HL-60 (cell line): ENCODE results near the gene KSR2.

GRCh38 chr12:117090840-117091349 lies 8.3 kb downstream of the TESC start:
- RRBS = no CpG with 5 or more reads among the region's 8 CpGs

DNA sequence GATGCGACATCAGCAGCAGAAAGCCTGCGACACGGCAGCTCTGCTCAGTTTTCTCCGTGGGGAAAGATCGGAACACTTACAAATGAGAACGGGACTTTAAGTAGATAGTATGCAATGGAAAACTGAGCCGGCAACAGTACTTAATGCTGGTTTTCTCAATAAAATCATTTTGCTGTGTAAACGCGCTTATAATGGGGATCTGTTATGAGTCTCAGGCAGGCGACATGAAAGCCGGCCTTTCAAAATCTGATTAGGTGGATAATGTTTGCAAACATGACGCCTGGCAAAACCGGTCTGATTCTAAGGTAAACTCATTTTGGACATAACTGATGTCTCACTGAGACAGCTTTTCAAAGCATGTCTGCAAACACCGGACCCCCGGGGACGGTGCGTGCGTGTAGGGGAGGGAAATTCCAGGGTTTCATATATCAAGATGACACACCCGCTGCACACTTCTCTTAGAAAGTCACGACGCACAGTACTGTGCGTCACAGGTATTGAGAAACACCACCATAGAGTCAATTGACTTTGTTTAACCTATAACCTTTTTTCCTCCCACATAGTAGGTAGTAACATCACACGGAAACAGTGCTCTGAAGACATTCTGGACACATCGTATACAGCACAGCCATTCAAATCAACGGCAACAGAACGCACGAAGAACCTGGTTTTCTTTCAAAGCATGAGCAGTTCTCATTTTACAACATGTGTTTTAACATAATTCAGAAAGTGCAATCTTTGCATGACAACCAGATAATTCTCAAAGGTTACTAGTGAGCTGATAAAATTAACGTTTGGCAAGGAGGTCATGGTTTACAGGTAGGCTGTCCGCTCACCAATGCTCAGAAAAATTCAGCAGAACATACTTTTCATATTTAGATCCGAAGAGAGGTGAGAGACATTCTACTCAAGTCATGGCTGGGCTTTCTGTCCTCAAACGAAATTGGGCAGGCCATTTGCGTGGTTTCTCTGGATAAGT lies 43.9 kb upstream of the TESC start:
- RRBS = 90% methylated on average over 1 of the region's 32 CpGs

DNA sequence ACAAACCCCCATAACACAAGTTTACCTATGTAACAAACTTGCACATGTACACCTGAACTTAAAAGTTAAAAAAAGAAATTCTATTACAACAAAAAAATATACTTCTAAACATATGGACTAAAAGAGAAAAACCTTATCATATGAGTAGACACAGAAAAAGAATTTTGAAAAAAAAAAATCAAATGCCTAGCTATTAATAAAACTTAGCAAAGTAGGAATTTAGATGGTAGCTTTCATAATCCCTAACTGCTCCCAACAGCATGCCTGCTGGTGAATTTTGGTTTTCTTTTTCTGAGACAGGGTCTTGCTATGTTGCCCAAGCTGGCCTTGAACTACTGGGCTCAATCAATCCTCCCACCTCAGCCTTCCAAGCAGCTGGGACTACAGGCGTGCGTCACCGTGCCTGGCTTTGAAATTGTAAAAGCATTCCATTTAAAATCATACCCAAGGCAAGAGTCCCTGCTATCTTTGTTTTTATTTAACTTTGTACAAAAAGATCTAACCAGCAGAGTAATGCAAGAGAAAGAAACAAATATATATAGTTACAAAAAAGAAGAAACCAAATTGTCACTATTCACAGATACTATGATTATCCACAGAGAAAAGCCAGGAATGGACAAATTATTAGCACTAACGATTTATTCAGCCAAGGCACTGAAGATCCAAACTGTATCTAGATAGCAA lies 20.7 kb downstream of the FBXO21 start:
- RRBS = no CpG with 5 or more reads among the region's 4 CpGs

- RRBS = 18% methylated on average over 55 of the region's 94 CpGs
Measured at GRCh38 chr12:117968742-117969832, at the start of gene KSR2. Gene KSR2, minus strand, starts transcription at chr12:117968990.

- RRBS = no CpG with 5 or more reads among the region's 6 CpGs
Measured at GRCh38 chr12:118068384-118069189, 7.6 kb upstream of the WSB2 start.

GRCh38 chr12:118101976-118102636 lies 1.7 kb downstream of the VSIG10 start:
- RRBS = no CpG with 5 or more reads among the region's 9 CpGs

GRCh38 chr12:118370705-118371879 lies 1.6 kb downstream of the TAOK3 start:
- RRBS = 4% methylated on average over 13 of the region's 51 CpGs

DNA sequence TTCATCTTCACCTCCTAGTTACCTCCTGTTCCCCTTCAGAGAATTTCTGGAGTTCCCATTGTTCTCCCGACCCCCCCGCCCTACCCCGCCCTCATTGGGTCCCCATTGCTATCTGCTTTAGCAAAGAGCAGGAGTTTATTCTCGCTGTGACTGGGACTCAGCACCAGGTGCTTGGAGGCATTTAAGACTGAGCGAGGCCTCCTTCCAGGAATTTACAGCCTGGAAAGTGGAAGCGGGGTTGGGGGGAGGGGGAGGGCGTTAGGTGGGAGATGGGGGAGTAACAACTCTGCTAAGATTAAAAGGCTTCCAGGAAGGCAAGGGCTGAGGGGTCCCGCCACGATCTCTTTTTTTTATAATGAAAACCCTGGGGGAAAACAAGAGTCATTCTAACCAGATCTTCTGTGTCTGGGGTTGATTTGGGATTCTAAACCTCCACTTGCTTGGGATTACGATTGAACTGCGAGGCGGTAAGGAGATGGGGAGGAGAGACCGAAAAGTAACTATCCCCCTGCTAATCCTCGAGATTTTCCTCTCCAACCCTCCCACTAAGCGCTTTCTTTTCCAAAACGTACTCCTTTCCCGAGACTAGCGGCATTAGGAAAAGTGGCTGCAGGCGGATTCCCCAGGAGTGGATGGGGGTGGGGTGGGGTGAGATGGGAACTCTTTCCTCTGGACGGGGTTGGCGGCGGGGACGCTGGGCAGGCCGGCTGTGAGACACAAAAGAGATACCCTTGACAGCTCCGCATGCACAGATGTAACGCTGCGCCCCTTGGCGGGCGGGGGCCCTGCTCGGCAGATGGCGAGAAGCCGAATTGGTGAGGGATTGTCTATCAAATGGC lies 1.0 kb upstream of the SRRM4 start:
- RRBS = no CpG with 5 or more reads among the region's 32 CpGs

DNA sequence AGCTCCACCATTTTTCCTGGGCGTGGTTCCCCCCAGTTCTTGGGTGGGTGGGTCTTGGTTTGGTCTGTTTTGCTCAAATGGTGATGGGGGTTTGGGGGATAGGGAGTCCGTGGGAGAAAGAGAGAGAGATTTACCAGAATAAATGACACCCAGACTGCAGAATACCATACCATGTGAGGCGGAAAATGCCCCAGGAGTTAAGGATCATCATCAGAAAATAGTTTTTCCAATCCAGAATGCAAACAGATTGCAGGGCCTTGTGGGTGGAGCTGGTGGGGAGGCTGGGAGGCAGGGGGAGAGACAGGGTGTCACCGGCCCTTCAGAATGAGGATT lies 55.7 kb downstream of the SRRM4 start:
- RRBS = no CpG with 5 or more reads among the region's 4 CpGs

GRCh38 chr12:119177941-119178317 lies 802 bp upstream of the HSPB8 start:
- RRBS = no CpG with 5 or more reads among the region's 6 CpGs

DNA sequence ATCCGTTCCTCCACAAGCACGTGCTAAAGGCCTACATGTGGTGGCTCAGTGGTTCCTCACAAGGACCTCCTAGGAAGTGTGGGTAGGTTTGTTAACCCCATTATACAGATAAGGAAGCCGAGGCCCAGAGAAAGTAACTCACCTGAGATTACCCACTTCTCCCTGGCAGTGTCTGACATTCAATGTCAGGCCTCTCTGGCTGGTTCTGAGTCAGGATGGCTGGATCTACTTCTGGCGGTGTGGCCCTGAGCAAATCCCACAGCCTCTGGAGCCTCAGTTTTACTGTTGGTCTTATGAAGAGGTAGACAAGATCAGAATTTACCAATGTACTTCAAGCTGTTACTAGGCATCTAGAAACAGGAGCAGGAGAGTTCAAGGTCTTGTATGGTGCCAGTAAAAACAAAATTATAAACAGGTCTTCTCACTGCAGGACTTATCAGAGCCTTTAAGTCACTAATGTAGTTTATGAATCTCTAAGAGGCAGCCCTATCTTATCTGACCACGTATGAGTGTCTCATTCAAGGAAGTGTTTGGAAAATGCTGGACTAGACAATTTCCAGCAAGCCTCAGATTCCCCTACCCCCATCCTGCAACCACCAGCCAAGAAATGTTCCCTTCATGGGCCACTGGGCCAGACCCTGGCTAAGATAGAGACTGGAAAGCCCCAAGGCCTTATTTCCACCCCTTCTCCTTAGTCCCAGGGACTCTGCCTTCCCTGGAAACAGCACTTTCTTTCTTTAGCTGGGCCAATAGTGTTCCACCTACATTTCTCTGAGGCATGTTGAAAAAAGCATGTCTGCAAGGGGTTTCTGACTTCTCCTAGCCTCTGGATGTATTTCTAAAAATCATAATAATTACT lies 4.2 kb downstream of the HSPB8 start:
- RRBS = no CpG with 5 or more reads among the region's 5 CpGs

DNA sequence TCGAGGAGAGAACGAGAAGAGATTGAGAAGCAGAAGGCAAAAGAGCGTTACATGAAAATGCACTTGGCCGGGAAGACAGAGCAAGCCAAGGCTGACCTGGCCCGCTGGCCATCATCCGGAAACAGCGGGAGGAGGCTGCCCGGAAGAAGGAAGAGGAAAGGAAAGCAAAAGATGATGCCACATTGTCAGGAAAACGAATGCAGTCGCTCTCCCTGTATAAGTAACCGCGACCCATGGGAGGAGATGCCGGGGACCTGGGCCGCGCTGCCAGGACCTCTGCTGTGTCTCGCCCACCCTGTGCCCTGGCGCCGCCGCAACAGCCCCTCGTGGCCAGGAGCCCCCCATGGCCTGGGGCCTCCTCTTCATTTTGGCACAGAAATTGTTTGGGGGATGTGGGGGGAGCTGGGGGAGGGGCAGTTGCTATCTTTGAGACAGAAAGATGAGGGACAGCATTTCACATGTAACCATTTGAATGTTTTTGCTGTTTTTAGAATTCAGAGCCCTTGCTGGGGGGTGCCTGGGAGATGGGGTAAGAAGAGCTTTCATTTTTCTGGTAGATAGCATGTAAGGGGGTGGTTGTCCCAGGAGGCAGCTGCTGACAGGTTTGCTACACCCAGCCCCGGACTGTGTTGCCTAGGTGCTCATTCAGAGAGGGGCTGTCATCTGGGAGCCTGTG lies 16.6 kb downstream of the HSPB8 start:
- RRBS = over 99% methylated on average over 3 of the region's 21 CpGs

DNA sequence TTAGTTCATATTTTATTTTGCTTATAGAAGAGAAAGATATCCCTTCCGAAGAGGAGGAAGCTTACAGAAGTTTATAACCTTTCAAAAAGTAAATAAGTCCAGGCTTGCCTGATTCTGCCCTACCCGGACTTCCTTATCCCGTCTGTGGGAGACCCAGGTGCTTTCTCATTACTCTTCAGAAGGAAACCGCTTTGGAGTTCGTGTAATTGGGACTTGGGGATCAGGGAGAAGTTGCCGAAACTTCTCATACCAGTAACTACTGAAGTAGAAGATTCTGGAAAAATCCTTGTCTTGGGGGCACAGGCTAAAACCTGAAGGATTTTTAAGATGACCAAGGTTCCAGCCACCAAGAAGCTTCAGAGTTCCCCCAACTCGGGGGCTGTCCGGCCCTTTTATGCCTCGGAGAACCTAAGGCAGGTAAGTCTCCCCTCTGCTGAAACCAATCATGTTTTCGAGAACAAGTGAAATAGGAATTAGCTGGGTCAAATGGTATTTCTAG lies 370 bp downstream of the CCDC60 start:
- RRBS = no CpG with 5 or more reads among the region's 10 CpGs

GRCh38 chr12:119444472-119444827 lies 109.9 kb downstream of the CCDC60 start:
- RRBS = no CpG with 5 or more reads among the region's 8 CpGs

- RRBS = no CpG with 5 or more reads among the region's 8 CpGs
Measured at GRCh38 chr12:119613157-119613777, 19.7 kb downstream of the TMEM233 start.

DNA sequence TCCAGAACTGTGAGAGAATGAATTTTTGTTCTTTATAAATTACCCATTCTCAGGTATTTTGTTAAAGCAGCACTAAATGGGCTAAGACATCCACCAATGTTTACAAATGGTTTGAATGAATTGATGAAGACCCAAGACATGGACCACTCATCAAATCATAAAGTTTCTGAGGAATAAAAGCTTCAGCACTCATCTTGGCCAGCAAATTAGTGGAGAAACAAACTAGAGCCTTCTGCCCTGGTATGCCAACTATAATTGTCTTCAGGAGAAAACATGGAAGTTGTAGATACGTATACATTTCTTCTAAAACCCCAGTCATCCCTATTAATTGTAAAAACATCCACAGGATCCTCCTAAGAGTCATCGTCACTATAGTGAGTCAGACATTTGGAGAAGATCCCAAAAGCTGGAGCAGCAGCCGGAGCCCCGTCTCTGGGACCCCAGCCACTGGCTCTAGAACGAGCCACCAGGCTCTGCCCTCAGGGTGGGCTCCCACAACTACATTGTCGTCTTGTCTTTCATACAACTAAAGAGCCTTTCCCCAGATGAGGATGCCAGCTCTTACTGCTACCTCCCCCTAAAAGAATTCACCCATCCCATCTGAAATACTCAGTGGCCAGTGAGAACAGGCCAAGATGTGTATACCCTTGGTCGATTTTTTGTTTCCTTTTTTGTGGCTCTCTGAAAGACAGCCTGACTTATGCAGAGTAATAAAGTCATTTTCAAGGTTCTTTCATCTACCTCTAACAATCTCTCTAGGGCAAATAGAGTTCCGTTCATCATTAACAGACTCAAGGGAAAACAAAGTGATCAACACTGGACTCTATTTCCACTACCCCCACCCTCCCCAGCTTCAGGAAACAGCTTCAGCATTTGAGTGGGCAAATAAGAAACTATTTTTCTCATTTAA lies 15.6 kb downstream of the PRKAB1 start:
- RRBS = no CpG with 5 or more reads among the region's 8 CpGs

- RRBS = no CpG with 5 or more reads among the region's 8 CpGs
Measured at GRCh38 chr12:119776428-119776936, 100.6 kb downstream of the CIT start.

DNA sequence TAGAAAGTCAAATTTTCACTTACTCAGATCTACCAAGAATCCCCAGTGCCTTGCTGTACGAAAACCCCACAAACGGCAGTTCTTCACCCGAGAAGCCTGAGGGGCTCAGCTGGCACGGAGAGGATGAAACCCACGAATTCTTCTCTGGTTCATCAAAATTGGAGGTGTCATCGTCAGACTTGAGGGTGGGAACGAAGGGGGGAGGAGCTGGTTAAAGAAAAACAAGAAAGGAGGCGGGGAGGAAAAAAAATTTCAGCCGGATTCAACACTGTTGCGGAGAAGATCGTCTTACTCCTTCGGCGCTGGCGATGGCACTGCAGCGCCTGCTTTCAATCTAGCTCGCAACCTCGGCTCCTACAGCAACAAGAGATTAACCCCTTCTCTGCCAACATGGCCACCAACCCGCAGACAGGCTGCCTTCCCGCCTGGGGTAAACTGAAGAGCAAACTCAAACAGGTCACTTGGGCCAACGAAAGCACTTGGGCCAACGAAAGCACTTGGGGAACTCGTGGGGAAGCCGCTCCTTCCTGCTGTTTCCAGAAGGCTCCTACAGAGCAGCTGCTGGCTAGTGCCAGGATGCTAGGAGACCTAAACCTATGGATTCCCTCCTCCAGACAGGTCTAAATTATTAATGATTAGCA lies 73.8 kb downstream of the CIT start:
- RRBS = no CpG with 5 or more reads among the region's 23 CpGs

DNA sequence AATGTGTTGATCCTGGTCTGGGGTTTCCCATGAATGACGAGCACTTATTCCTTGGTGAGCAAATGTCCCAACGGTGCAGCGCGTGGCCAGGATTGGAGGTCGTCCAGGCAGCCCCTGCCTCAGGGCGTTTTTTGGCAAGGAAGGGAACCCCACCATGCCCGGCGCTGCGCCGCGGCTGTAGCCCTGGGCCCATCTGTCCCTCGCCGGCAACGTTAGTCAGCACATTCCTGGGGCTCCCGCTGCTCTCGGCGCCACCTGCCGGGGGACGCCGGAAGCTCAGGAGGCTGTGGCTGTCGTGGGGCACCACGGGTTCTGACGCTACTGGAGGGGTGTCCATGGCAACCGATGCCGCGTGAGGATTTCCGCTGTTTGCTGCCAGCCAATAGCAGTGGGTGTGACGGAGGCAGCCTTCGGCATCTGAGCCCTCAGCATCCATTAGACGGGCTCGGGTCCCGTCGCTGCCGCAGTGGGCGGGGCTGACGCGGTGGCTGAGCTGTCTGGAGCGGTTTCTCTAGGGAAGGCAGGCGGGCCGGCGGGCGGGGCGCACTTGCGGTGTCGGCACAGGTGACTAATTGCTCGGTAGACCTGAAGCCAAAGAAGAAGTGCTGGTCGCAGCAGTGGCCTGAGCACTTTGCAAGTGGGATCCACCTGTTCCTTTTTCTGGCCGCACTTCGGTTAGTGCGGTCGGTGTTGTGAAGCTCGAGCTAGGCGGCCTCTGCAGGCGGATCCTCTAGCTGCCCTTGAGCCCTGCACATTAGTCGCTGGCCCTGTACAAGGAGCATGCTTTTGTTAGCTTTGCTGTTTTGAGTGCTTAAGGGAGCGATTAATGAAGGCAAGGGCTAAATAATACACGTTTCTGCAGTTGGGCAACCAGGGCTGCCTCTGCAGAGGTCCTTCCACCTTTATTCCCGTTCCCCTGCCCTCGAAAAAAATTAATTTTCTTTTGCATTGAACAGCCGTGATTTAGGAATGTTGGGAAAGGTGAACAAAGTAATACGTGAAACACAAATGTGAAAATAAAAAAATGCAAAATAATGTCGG lies 29.4 kb downstream of the RAB35 start:
- RRBS = 4% methylated on average over 12 of the region's 62 CpGs

DNA sequence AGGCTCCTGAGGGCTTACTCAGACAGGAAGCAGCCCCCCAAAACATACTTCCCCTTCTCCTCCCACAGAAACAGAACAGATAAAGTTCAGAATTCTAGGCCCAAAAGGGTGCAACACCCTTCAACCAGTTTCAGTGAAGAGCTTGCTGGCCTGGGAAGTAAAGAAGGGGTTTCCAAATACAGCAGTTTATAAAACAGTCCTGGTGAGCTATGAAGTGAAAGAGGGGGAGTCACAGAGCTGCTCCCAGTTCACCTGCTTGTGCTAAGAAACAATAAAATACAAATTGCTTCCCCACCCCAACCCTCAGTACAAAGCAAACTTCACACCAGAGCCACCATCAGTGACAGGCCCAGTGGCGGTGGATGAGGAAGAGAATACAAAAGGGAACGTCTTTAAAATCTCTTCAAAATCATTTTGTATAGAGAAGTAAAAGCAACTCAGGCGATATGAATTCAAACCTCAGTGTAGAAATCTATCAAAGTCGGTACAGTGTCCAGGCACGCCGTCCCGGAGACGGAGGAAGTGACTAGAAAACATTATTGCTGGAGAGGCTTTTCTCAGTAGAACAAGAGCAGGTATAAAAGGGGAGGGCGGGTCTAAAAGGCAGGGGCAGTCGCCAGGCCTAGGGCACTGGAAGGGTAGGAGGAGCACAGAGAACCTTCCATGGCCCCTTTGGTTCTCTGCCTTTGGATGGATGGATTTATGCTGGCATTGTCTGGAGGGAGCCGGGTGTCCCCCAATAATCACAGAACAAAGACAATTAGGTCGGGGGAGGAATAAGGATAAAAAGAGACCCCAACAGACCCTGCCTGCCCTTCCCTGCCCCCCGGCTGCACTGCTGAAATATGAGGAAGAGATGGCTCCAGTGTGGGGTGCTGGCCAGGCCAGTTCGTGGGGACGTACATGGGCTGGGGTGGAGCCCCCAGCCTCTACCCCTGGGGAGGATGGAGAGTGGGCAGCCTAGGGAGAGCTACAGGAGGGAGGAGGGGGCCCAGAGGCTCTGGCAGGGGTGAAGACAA lies 10.5 kb upstream of the RPLP0 start:
- RRBS = 97% methylated on average over 2 of the region's 15 CpGs